Mesangial cell (primary cell): ENCODE results near the genes ME1, RIPPLY2, MRAP2, SNX14 and CNR1.

GRCh38 chr6:83430863-83431612 lies at the start of gene ME1:
Gene ME1, minus strand, starts transcription at chr6:83431051.
- RAMPAGE, long total RNA, result no peak

- RAMPAGE, long total RNA, result no peak
Measured at GRCh38 chr6:83853126-83853972, at the start of gene RIPPLY2. Gene RIPPLY2, plus strand, starts transcription at chr6:83853360.

DNA sequence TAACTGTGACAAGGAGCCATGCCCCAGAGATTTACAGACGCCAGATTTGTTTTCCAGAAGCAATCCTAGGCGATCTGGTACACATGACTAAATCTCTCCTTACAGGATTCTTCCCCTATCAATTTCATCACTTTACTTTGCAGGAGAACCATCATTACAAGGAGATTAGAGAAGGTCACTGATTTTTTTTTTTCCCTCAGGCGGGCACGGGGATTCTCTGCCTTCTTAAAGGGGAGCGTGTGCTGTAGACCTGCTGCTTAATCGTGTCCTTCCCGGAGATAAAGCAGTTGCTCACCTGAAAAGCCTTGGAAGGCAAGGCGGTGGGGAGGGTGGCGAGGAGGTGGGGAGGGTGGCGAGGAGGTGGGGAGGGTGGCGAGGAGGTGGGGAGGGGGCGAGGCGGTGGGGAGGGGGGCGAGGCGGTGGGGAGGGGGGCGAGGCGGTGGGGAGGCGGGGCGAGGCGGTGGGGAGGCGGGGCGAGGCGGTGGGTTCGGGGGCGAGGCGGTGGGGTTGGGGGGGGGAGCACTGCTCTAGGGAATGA lies 14.3 kb upstream of the MRAP2 start:
- RAMPAGE, long total RNA, result no peak

DNA sequence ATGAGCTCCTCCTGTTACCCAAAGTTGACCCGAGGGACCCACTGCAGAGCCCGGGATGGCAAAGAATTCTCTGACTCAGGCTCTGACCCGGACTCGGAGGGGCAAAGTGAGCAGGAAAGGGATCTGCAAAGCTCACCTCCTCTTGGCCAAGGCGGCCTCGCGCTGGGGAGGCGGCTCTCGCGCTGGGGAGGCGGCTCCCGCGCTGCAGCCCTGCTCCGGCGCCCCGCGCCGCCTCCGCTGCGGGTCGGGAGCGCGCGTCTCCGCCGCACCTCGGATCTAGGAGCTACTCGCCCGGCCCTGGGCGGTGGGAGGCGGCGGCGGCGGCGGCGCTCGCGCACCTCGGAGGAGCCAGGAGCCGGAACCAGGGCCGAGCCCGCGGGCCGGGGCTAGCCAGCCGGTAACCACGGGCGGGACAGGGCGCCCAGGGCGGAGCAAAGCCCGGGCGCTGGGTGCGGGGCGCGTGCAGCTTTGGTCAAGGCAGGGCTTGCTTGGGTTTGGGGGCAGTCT lies at the start of gene MRAP2:
Gene MRAP2, plus strand, starts transcription at position 286 of the 507 bp plus-strand sequence.
- RAMPAGE, long total RNA, result no peak

GRCh38 chr6:84088978-84089468 lies 55.5 kb downstream of the MRAP2 start:
- RAMPAGE, long total RNA, result no peak

GRCh38 chr6:85449279-85449471 lies 708 bp upstream of the NT5E start:
- RAMPAGE, long total RNA, result no peak

DNA sequence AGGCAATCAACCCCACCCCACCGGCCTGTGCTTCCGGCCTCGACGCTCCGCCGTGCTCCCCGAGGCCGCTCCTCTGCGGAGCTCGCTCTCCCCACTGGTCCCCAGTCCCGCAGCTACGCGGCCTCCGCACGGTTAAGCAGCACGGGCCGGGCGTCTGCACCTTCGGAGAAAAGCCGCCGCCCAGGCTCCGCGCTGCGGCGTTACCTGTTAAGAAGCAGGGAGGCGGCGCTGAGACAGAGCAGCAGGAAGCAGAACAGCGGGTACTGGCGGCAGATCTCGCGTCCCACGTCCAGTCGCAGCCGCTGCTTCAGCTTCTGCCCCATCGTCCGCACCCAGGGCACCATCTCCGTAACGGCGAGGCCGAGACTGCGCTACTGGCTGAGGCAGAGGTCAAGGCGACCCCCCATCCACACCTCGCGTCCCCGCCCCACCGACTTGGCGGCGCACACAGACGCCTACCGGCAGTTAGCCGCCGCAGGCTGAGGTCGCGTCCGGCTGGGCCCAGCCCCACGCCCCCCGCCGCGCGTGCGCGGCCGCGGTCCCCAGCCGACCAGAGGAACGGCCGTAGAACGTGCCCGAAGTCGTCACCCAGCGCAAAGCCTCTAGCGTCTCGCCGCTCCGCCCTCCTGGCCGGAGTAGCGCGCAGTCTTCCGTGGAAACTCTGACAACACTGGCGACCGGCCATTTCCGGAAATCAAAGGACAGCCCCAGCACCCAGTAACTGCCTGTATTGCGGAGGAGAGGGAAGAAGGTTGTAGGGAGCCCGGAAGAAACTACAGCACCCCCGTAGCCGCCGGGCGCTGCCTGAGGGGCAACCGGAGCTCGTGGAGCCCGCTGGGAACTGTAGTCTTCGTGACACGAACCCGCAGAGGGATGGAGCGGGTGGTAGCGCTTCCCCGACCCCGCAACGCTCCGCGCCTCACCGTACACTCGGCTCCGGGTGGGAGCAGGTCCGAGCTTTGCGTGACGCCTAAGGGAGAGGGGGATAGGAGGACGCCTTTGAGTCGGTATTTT lies at the start of gene SNX14:
Gene SNX14, minus strand, starts transcription at position 484 of the 1,014 bp plus-strand sequence.
- RAMPAGE, long total RNA, result start-site peak on the minus strand centred at position 488 of the sequence, 79 bp wide, 551 reads

DNA sequence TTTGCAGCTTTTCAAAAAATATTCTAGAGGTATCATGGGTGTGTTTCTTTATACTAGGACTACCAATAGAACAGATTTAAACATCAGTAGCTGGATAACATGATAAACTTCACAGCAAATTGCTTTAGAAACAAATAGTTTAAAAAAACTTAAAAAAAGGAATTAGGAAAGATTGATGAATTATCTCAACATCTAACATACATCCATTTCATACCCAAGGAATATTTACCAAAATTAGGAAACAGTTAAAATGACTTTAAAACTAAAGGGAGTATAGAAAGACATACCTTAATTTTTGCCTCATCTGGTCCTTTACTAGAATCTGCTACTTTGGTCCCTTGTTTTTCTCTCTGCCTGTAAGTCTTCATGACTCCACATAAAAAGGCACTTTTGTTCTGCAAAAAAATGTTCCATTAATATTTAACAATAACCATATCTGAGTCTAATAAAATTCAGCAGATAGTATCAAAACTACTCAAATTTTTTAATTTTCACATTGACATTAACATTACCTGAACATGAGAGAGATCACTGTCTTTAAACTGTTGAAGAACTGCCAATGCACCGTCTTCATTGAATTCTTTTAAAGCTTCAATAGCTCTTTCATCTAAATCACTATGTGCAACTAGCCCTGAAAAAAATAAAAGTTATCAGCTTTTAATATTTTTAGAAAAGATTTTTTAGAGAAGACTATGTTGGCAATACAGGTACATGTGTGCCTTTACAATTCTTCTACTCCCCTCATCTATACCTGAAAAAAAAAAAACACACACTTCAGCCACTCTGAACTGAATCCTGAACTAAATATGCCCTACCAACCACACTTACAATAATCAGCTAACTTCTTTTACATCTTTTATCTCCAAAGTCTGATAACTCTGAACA lies 2.5 kb downstream of the SYNCRIP start:
- RAMPAGE, long total RNA, result no peak

DNA sequence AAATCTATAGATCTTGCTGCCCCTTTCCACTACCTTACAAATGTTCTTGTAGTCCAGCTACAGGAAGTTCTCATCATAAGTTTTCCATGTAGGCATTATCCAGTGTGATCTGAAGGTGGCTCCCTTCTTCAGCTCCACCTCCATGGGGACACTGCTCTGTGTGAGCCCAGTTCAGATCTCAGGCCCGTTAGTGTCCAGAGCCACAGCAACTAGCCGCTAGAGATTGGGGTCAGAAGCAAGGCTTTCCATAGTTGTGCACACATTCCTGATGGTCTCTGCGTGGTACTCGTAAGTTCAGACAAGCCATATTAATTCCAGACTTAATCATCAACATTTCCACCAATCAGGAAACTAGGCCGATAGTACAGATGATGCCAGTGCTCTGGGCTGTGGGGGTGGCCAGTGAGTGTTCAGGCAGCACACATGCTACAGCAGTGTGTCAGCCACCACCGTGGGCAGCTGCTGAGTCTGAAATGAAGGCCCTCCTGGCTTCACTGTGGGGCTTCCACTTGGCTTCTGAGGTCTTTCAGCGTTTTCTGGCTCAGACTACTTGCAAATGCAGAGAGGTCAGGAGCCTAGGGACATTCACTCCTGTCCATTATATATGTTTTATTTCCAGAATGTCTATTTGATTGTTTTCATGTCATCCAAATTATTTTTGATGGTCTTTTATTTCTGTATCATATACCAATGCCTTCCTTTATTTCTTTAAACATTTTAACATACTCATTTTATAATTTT lies 17.6 kb upstream of the SYNCRIP start:
- RAMPAGE, long total RNA, result no peak

DNA sequence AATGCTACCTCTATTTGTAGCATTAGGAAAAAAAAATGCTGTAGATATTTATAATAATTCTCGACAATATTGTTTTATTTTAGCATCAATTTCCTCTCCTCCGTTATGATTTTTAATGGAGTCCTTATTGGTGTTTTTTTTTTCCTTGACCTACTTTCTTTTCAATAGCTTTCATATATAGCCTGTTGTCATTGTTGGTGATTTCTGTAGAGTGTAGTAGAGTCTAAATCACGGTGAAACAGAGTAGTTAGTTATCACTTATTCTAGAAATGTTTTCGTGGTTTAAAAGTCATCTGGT lies 937 bp upstream of the ZNF292 start:
- RAMPAGE, long total RNA, result no peak

GRCh38 chr6:87258992-87260209 lies 63.0 kb upstream of the SMIM8 start:
- RAMPAGE, long total RNA, result no peak

DNA sequence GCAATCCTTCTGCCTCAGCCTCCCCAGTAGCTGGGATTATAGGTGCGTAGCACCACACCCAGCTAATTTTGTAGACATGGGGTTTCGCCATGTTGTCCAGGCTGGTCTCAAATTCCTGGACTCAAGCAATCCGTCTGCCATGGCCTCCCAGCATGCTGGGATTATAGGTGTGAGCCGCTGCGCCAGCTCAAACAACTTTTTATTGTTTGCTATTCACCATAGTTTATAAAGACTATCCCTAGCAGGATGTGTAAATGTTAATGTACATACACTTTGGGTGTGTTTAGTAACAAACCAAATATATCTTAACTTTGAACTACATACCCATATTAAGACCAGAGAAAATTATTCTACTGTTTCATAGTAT lies 22.3 kb downstream of the SLC35A1 start:
- RAMPAGE, long total RNA, result no peak

- RAMPAGE, long total RNA, result no peak
Measured at GRCh38 chr6:87671305-87672447, 30.4 kb downstream of the AKIRIN2 start.

DNA sequence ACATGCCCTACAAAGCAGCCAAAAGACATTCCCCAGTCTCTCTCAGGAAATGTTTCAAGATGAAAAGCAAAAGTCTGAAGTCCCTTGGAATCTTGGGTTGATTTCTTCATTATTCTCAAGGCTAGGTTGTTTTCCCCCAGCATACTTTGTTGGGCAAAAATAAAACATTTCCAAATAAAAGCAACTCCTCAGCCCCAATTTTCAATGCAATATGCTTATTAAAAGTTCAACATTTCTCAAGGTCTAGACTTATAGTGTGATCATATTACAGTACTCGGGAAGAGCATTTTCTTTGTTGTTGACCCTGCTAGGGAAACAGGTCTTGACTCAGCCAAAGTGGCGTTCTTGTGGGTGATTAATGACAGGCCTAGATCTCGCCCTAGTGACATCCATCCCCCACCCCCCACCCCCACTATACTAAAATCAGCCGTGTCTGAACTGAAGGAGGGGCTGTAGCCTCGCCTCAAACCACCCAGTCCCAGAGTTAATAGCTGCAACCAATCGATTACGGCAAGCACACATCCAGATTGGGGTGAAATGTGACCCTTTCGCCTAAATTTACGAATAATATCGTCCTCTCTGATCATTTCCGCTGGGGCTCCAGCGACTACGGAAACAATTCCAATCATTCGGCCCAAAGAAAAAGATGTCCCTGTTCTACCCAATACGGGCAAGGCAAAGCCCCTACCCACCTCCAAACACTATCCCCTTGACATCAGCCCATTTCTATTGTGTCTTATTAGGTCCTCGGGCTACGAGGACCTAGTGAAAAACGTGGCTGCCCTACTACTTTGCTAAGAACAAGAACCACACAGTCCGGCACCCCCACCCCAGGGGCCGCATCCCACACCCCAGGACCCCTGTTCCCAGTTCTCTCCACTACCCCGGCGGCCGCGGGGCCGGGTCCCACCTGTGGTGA lies 1.2 kb downstream of the AKIRIN2 start:
- RAMPAGE, long total RNA, result no peak

DNA sequence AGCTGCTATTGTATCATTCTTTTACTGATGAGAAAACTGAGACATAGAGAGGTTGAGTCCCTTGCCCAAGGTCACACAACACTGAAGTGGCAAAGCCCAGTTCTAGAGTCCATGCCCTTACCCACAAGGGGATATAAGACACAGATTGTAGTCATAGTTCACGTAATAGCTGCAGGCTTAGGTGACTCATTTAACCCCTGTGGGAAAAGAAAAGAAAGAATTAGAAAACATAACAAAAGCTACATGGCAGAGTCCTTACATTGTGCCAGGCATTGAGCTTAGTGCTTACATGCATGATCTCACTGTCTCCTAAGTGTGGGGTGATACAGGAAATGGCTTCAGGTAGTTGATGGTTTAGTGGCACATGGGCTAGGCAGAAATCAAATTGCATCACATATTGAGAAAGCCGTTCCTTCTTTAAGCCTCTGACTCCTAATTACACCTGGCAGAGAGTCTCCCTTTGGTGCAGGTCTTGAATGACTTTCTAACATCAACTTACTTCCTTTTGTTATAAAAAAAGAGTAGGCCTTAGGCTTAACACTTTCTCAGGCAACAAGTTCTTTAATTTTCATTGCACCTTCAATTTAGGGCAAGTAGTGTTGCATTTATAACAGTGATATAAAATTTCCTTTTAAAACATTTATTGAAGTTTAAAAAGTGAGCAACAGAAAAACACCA lies 12.5 kb upstream of the AKIRIN2 start:
- RAMPAGE, long total RNA, result no peak

GRCh38 chr6:87725370-87725888 lies 23.4 kb upstream of the AKIRIN2 start:
- RAMPAGE, long total RNA, result no peak

DNA sequence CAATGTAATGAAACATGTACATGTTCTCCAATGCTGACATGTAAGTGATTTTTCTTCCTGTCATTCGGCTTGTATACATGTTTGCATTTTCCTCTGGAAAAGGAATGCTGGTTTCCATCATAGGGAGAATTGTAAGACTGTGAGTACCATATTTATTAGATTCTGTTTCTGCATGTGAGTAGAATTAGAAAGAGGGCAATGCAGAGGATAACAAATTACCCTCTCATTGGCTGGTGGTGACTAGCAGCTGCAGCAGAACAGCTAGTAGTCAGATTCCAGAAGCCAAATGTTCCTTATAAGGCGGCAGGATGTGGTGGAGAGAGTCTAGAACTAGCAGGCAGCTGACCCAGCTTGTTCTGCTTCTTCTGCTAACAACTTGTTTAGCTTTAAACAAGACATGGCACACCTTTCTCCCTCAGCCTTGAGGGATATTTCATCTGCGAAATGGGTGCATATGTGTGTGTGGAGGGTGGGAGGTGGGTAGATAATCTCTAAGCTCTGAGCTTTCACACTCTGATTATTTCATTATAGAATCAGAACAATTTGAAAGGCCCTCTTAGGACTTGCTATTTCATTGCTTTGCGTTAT lies 132.7 kb upstream of the SPACA1 start:
- RAMPAGE, long total RNA, result no peak

GRCh38 chr6:88166143-88167141 lies at the start of gene CNR1:
Gene CNR1, minus strand, starts transcription at chr6:88166347.
- RAMPAGE, long total RNA, result no peak

DNA sequence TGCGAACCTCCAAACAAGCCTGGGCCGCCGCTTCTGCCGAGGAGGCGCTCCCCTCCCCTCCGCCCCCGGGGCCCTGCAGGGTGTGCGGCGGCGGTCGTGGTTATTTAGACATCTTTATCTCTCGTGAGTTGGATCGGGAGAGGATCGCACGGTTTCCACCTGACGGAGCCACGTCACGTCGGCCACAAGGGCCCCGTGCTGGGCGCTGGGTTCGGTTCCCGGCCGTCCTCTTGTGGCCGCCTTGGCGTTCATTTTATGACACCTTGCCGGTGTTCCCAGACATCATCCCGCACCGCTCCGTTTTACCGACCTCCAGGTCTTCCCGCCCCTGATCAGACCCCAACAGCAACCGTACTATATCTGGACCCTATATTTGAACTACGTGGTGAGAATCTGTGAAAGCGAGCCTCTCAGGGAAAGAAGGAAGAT lies 1.3 kb upstream of the CNR1 start:
- RAMPAGE, long total RNA, result no peak

- RAMPAGE, long total RNA, result no peak
Measured at GRCh38 chr6:88271659-88272053, 105.5 kb upstream of the CNR1 start.